AG09319 (cell line): Measurements from ENCODE around the genes GFPT1 and ADD2.

DNA sequence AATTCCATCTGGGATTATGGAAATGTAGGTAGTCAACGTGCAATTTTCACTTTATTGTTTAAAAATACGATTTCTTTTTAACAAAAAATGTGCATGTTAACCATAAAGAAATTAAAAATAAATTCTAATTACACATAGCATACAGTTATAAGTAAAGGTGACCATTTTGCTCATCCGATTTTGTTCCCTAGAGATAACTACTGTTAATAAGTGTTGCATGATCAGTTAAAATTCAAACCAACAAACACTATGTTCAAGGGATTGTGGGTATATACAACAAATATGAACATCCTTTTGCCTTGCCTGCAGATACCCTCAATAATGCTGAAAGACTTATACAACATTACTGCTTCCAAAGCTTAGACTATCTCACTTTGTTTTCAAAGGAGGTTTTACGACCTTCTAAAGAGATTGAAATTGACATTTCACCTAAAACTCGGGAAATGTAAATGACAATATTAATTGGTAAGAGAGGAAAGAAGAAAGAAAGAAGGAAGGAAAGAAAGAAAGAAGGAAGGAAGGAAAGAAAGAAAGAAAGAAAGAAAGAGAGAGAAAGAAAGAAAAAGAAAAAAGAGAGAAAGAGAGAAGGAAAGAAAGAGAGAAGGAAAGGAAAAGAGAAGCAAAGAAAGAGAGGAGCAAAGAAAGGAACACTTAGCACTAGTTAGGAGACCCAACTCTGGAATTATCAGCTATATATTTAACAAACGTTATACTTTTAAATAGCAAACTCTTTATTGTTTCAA is 3.5 kb downstream of the GKN1 start:
- RRBS: no CpG with 5 or more reads among the region's 6 CpGs

- RRBS: no CpG with 5 or more reads among the region's 26 CpGs
These were observed 165.1 kb downstream of the ANTXR1 start for GRCh38 chr2:69177764-69178803.

DNA sequence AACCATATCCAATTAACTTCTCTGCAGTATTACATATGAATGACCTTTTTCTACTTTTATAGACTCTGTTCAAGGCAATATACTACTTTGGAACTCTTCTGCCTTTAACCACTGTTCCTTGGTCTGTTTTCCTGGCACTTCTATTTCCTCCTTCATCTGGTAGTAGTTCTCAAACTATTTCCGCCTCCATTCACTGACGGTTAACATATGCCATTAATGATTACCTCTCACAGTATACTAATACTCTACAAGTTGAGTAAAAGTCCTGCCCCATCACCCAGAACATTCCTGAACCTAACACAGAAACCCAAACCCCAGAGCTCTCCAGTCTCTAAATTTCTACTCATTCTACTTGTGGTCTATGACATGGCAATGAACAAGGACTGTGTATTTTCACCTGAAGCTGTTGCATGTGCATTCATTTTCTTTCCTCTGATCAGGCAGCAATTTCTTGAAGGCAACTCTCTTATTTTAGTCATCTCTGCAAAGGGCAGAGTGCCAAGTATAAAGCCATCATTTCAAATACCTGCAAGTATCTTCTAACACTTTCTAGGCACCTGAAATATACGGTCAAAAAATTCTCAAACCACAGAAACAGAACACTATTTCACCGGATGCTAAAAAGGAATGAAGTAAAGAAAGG is 4.4 kb downstream of the GFPT1 start:
- RRBS: no CpG with 5 or more reads among the region's 4 CpGs

GRCh38 chr2:69386664-69387705 is at the start of gene GFPT1:
TSS of gene GFPT1 (minus strand) at chr2:69387227.
- RRBS: under 1% methylated on average over 19 of the region's 100 CpGs

DNA sequence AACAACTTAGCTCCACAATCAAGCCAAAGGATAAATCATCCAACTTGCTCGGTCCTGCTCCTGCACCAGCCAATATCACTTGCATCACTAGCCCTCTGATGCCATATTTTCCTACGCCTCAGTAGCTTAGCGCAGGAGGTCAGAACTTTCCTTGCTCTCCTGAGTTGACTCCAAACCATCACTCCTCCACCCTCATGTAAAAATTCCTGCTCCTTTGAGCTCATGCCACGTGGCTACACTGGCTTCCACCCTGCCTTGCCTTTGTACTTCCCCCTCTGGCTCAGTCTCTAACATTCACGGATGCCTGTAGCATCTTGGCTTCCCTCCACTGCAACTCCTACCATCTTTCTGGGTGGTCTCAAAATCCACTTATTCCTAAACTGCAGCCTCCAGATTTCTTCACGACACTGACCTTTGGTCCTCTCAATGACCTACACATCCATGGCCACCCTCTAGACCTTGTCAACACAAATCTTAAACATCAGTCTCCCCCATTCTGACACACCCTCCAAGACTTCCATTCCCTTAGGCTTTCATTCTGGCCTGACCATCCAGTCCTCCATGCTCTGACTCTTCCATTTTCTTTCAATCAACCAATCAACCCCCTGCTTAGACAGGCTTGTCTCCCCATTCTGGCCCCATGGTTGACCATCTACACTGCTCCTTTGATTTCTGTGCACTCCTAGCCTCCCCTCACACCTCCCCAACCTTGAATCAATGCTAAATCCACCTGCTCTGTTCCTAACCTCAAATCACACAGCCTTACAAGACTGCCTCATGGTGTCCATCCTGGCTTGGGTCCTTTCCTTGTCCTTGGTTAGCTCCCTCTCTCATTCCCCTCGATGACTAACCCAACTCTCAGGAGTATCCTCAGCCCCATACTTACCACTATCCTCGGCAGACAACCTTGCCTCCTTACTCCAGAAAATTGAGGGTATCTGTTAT is 24.9 kb downstream of the AAK1 start:
- RRBS: no CpG with 5 or more reads among the region's 8 CpGs

GRCh38 chr2:69627749-69628382 is 15.7 kb downstream of the AAK1 start:
- RRBS: no CpG with 5 or more reads among the region's 6 CpGs

- RRBS: no CpG with 5 or more reads among the region's 5 CpGs
These were observed 39.7 kb upstream of the AAK1 start for GRCh38 chr2:69683015-69683931.

GRCh38 chr2:69762739-69763630 is 21.1 kb downstream of the ANXA4 start:
- RRBS: no CpG with 5 or more reads among the region's 11 CpGs

DNA sequence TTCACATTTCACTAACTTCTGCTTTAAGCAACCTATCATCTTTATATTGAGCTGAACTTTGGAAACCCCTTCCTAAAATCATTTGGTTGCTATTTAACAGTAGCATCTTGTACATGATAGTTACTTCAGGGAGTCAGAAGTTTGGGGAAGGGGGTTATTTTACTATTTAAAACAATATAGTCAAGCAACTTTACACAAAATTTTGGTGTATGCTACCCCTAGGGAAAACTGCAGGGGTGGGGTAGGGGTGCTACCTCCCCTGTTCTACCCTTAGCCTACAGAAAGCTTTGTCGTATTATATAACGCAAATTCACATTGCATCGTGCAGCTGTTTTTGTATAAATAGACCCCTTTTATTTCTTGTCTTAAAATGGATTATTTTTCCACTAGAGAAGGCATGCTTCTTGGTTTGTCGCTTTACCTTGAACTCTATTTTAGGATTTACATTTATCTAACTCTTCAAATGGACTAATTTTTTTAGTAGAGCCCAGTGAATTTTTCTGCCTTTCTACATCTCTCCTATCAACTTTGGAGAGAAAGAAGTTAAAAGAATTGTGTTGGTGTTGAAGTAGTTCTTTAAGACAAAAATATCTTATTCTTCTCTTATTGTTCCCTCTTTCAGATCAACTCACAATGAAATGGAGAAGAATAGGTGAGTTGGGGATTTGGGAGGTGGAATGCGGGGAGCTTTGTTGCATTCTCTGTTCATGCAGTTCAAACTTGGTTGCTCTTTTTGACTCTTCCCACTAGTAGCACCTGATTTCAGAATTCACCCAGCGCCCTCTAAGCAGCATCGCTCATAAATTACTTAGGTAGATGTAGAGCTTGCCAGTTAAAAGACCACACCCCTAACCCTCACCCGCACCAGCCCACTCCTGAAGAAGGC is 6.4 kb downstream of the MXD1 start:
- RRBS: no CpG with 5 or more reads among the region's 8 CpGs

- RRBS: no CpG with 5 or more reads among the region's 3 CpGs
These were observed 12.1 kb downstream of the MXD1 start for GRCh38 chr2:69926883-69927473.

DNA sequence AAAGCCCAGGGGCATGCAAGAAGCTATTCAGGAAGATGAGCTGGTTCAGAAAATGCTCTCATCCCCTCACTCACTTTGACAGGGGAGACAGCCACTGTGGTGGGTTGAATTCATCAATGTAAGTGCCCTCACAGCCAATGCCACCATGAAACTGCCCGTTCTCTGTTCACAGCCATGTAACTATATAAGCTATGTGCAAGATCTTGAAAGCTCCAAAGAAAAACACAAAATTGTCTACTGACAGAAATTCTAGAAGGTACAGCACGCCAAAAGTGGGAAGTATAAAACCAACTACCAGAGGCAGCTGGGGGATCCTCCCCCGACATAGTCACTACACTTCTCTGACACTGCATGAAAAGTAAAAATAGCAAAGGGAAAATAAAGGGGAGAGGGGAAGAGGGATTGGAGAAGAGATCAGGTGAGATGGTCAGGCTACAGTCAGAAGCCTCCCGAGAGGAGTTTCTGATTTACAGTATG is 39.9 kb upstream of the PCBP1 start:
- RRBS: no CpG with 5 or more reads among the region's 4 CpGs

GRCh38 chr2:70104600-70105137 is 17.4 kb downstream of the PCBP1 start:
- RRBS: no CpG with 5 or more reads among the region's 6 CpGs

DNA sequence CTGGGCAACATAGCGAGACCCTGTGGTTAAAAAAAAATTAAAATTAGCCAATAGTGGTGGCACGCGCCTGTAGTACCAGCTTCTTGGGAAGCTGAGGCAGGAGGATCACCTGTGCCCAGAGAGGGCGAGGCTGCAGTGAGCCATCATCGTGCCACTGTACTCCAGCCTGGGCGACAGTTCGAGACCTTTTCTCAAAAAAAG is 36.4 kb downstream of the PCBP1 start:
- RRBS: no CpG with 5 or more reads among the region's 7 CpGs

DNA sequence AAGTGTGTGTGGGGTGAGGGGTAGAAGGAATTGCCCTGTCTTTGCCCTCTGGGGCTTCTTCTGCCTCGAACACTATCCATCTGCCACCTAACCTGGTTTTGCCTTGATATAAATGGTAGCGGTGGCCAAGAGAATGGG is 49.9 kb downstream of the C2orf42 start:
- RRBS: no CpG with 5 or more reads among the region's 2 CpGs

- RRBS: no CpG with 5 or more reads among the region's 1 CpG
These were observed 113.1 kb downstream of the TGFA start for GRCh38 chr2:70440442-70441092.

DNA sequence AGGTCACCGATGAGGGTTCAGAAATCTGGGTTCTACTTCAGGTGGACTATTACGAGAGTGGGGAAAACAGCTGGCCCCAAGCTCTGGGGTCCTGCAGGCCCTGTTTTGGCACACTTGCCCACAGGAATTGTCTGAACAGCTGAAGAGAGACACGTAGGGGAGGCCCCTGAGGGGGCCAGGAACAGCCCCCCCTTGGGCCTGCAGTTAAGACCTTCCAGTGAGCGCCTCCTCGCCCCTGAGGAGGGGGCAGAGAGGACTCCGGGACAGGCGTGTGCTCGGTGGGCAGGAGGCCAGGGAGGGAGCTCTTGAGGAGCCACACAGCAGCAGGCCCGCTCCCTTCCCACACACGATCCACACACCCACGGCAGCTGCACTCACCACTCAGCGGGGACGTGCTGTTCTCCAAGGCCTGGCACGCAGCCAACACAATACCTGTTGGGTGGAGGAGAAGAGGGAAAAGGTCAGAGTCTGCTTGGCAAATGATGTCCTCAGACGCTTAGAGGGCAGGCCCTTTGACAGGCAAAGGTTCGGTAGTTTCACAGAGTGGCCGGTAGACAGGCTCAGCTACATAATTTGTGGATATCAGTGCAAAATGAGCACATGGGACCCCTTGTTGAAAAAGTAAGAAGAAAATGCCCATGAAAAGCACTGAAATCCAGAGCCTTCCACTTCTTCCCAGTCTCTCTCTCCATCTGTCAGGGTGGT is 39.0 kb downstream of the TGFA start:
- RRBS: no CpG with 5 or more reads among the region's 17 CpGs

DNA sequence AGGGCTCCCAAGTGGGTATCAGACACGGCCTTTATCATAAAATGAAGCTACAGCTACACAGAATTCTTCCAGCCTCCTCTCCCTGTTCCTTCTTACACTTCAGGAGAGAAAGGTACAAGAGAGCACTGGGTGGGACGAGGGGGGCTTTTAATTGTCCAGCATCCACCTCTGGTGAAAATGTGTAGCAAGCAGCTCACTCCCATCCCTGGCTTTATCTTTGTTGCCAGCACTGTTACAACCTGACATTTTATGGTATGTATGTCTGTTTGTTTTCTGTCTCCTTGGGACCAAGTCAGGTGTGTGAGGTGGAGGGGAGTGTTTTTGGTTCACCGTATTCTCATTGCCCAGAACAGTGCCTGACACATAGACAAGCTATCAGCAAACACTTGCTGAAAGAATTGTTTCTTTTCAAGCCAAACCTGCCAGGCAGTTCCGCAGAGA is 24.8 kb downstream of the TGFA start:
- RRBS: no CpG with 5 or more reads among the region's 4 CpGs

DNA sequence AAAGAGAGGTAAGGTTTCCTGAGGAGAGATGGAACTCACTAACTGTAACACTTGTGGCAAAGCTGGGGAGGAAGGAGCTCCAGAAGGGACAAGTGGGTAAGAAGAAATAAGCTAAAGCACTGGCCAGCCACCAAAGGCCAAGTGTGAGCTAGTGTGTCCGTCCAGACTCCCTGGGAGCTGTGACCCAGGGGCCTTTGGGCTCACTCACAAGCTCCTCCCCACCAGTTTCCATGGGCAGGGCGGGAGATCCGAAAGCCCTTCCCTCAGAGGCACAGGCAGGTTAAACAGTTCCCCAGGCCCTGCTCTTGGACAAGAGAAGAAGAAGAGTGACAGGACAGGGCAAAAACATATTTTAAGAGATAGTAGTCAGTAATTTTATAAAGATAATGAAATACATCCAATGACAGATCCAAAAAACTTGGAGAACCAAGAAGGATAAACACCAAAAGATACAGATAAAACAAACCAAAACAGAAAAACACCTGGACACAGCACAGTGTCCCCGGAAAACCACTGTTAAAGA is 73.1 kb upstream of the TGFA start:
- RRBS: no CpG with 5 or more reads among the region's 4 CpGs

- RRBS: 96% methylated on average over 1 of the region's 9 CpGs
These were observed 81.2 kb downstream of the ADD2 start for GRCh38 chr2:70686673-70687339.

- RRBS: 3% methylated on average over 44 of the region's 101 CpGs
These were observed at the start of gene ADD2 for GRCh38 chr2:70767330-70768350. TSS of gene ADD2 (minus strand) at chr2:70768200.